ENCODE measurements around the gene TLCD5.

DNA sequence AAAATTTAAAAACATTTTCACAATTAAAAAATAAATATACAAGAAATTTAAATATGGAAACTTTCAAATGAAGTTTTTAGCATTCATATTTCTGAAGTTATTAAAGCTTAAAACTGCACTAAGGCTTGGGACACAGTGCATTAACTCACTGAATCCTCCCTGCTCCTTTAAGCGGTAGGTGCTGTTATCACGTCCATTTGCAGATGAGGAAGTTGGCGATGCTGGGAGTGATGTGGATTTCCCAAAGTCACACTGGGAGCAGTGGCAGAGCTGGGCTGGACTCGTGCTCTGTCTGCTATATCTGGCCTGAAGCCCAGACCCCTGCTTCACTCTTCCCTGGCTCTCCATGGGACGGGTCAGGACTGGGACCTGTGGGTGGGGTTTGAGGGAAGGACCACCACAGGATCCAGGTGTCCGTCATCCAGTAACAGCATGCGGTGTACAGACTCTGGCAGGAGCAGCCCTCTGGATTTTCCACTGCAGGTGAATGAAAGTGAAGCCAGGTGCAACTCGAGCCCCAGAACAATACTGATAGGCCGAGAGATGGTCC lies 4.4 kb downstream of the USP2 start:
- PRO-cap, result no peak

DNA sequence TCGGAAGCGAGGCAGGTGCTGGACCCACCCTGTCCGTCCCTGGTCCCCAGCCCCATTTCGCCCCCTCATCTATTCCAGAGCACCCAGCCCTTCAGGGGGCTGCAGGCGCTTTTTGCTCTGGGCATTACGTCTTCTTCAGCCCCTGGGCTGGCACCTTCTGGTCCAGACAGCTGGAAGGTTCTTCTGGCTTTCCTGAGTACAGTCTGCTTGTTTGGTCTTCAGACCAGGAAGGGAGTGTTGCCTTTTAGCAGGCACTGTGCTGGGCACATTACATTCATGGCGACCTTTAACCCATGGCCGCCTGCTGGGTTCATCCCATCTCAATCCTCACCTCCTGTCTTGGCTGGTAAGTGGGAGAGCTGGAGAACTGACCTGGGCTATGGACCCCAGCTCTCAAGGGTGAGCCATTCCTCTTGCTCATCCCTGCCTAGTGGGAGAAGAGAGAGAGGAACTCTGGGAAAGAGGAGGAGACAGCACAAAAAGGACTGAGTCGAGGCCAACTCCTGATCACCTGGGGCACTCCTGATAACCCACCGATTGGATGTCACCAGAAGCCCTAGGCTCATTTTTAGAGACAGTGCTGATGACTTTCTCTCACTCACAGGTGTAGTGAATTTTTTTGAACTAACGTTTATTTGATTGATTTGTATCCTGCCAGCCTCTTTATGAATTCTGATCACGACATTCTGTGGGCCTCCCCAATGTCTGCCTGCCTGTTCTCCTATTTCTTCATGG lies 892 bp upstream of the THY1 start:
- PRO-cap, result no peak

- PRO-cap, result no peak
Observed at GRCh38 chr11:119445796-119446211, 22.8 kb upstream of the THY1 start.

DNA sequence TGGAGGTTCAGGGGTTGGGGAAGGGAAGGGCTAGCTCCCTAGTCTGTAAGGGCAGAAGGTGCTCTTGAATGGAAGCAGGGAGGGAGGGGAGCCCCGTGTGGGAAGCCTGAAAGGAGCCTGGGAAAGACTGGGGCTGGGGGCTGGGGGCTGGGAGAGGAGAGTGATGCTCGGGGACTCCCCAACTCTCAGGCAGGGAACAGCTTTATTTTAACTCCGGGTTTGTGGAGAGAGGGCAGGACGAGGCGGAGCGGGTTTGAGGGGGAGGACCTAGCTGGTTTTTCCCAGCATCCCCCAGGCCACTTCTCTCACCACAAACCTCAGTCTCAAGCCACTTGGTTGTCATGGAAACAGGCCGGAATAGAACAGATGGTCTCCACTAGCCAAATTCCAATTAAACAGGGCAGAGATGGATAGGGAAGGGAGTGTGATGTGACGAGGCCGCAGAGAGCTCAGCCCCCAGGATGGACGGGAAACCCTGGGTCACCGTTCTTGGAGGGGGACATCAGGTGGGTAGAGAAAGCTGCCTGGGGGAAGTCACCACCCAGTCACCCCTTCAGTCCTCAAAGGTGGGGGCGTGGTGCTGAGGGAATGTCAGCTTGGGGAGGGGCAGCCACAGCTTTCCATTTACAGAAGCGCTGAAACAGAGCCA lies 19.4 kb downstream of the NECTIN1 start:
- PRO-cap, result no peak

- PRO-cap, result no peak
Observed at GRCh38 chr11:119752865-119753413, 23.9 kb upstream of the NECTIN1 start.

- PRO-cap, result no peak
Observed at GRCh38 chr11:120133264-120133885, 4.5 kb downstream of the TRIM29 start.

DNA sequence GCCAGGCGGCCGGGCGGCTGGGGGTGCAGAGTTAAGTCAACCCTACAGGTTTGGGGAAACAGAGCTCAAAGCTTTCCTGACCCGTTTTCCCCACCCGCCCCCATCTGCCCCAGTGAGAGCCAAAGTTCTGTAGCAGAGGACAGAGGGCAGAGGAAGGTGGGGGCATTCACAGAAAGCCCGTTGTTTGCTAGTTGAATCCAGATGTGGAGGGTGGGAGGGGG lies 13.0 kb upstream of the OAF start:
- PRO-cap, result unidirectional peak, minus-strand start at position 106 of the sequence

GRCh38 chr11:120233641-120233993 lies 6.3 kb upstream of the POU2F3 start:
- PRO-cap, result no peak

DNA sequence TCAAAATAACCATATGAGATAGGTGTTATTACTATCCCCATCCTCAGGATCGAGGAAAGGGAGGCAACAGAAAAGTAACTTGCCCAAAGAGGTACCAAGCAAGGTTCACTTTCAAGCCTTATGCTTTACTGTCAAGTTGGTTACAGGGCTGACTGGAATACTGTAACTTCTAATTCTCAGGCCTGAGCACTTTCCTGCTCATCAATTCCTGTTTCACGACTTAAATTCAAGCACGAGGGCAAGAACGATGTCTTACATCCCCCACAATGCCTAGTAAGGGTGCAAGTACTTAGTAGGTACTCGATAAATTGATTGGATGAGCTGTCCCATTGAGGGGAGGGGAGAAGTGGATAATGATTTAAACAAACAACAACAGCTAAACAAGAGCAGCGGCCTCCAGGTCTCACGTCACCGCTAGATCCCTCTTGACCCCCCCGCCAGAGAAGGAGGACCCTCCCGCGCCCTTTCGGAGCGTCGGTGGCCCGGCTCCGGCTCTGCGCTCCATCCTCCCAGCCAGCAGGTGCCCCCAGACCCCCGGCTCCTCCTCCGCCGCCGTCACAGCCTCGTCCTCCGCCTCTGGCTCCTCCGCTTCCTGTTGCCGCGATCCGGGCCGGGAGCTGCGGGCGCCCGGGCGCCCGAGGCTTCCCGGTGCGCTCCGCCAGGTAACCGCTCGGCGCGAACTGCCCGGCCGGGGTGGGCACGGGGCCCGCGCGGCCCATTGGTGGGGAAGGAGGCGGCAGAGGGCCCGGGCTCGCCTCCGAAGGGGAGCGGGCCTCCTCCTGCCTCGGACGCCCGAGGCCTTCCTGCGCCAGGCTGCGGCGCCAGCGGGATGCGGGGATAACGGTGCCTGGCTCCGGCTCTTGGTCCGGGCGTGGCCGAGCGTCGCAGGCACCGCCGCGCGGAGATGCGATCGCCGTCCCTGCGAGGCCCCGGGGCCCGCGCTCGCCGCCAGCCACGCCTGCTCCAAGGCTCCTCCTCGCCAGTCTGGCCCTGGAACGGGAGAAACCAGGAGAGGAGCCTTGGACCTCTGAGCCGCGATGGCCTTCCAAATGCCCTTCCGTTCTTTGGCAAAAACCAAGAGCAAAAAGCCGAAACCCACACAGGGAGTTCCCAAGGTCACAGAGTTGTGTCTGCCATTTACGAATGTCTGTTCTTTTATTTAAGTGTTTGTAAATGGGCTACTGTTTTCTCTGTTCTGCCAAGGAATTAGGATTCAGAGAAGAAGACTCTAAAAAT lies at the start of gene TLCD5:
Gene TLCD5, plus strand, starts transcription at position 593 of the 1,236 bp plus-strand sequence.
- PRO-cap, result bidirectional peak, plus-strand start at position 595 of the sequence, minus-strand start at position 496 of the sequence; bidirectional peak, plus-strand start at position 982 of the sequence, minus-strand start at position 986 of the sequence

GRCh38 chr11:120391358-120391702 lies 55.1 kb downstream of the ARHGEF12 start:
- PRO-cap, result unidirectional peak, plus-strand start at chr11:120391610

- PRO-cap, result no peak
Observed at GRCh38 chr11:120511912-120512398, 407 bp downstream of the GRIK4 start.

GRCh38 chr11:120883725-120884254 lies 140.1 kb upstream of the TBCEL start:
- PRO-cap, result no peak

DNA sequence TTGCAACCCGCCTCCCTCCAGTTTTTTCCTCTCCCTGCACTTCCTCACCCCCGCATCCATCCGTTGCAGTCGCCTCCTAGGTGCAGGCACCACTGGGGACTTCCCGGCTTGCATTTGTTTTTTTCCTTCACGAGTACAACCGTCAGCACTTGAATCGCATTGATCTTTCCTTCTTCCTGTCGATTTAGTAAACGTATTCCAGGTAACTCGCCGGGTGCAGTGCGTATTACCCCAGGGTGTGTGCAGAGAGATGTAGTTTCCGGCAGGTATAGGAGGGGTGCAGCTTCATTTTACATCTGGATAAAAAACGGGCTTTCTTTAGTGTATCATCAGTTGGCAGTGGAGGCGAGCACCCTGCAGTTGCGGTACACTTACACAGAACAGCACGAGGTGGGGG lies 511 bp downstream of the SORL1 start:
- PRO-cap, result bidirectional peak, plus-strand start at position 332 of the sequence, minus-strand start at position 94 of the sequence

GRCh38 chr11:121471644-121472066 lies 19.5 kb downstream of the SORL1 start:
- PRO-cap, result no peak

- PRO-cap, result no peak
Observed at GRCh38 chr11:121496972-121497534, 44.9 kb downstream of the SORL1 start.

- PRO-cap, result unidirectional peak, plus-strand start at chr11:121656445
Observed at GRCh38 chr11:121656210-121656664, 204.1 kb downstream of the SORL1 start.

GRCh38 chr11:121723326-121723779 lies 271.2 kb downstream of the SORL1 start:
- PRO-cap, result bidirectional peak, plus-strand start at chr11:121723428, minus-strand start at chr11:121723296

DNA sequence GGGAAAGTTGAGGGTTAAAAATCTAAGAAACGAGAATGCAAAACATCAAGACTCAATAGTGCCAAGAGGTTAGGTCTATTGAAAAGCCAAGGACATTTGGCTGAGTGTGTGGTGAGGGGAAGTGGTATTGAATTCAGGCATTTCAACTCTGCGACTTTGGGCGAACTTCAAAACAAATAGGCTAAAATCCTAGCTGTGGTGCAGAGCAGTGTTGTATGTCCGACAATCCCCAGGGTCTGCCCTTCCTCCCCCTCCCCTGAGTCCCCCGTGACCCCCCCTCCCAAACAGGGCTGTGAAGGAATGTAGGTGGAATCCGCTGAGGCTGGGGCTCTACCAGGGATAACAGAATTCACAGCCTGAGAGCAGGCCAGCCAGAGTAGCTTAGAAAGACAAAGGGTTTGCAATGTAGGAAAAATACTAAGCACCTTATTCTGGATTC lies 315.3 kb downstream of the BLID start:
- PRO-cap, result no peak

- PRO-cap, result no peak
Observed at GRCh38 chr11:121959484-121959796, 156.6 kb downstream of the BLID start.

DNA sequence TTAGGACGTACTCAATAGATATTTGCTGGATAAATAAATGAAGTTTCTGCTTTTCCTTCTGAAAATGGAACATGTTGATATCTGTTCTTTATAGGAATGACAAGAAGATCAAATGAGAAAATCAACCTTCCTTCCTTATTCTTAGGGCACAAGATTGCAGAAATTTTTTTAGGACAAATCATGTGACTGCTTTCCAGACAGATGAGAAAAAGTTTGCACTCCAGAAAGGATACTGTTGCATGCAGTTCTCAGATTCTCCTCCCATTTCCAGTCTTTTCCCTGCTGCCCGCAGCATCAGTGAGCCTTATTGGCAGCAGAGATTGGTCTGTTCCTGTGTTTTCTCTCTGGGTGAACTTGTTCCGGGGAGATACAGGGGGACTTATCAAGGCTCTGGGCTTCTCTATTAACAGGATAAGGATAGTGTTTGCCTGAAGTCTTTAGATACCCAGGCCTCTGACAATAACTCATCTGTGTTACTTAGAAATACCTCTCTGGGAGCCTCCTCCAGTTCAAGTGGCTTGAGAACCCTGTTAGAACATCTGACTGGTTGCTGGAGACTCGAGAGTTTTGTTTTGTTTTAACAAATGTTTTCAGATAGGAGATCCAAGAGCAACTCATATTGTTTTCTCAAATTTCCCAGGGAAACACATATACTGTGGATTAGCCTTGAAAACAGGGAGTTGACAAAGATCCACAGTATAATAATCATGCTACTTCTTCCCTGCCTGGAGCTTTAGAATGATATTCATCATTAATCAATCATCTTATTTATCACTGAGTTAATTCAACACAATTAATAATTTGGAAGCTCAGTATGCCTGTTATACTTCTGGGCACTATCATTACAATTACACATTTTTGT lies 154.6 kb downstream of the BLID start:
- PRO-cap, result no peak

Data from bile duct (tissue), 1 donor.